ENCODE results near the gene ENTREP1.

DNA sequence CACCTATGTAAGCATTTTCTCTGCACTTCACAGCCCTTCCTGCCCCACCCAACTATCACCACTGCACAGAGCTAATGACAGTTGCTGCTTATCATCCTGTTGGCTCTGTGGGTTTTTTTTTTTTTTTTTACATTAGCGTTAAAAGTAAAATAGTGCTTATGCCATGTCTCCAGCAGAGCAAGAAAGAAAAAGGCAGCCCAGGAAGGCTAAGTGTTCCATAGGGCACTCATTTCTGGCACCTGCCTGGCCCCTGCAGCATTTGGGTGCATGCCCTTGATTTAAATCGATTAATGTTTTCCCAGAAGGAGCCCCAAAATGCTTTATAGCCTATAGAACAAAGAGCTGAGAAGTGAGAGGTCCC lies 6.0 kb upstream of the PRKACG start:
- RRBS, result no CpG with 5 or more reads among the region's 2 CpGs

- RRBS, result no CpG with 5 or more reads among the region's 2 CpGs
Observed at GRCh38 chr9:69105065-69105657, 68.9 kb upstream of the TJP2 start.

DNA sequence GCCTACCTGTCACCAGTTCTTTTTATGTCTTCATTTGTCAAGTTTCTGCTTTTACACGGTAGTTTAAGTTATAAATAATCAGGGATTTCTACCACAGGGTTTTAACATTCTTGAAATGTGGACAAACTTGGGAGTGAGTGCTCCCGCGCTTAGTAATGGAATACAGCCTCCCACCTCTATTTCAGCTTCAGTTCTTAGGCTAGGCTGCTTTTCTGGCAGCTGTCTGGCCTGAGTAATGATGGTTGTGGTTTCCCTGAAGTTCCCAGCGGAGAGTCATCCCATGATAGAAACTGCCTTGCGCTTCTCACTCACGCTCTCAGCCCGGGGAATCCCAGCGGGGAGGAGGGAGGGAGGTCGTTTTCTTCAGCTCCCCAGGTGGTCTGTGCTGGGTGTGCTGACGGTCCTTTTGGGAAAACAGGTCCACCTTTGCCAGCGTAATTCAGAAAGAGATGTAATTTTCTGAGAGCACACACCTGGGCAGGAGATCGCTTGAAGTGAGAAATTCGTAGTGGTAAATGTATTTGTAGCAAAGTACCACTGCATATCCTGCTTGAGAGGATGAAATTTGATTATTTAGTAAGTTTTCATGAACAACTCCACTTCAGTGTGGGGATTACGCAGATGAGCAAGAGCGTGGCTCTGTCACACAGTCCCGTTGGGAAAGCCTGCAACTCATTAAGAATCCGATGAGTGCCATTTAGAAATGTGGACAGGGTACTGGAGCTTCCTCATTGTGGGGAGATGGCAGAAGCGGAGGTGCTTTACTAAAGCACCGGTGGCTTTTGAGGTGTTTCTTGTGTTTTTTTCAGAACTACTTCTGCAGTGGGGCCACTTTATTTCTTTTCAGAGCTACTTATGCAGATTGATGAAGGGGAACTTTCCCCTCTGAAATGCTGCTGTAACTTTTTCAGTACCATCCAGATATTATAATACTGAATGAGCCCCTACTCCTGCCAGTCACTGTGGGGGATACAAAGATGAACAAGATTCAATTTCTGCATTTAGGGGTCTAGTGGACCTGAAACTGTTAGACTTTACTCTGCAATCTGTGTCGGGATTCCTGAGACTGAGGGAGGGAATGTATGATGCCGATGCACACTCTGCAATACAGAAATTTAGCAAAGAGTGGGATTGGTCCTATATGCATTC lies 1.3 kb downstream of the TJP2 start:
- RRBS, result no CpG with 5 or more reads among the region's 21 CpGs

- RRBS, result no CpG with 5 or more reads among the region's 4 CpGs
Observed at GRCh38 chr9:69198484-69198832, 24.4 kb downstream of the TJP2 start.

- RRBS, result no CpG with 5 or more reads among the region's 12 CpGs
Observed at GRCh38 chr9:69323655-69324346, 1.2 kb upstream of the ENTREP1 start.

DNA sequence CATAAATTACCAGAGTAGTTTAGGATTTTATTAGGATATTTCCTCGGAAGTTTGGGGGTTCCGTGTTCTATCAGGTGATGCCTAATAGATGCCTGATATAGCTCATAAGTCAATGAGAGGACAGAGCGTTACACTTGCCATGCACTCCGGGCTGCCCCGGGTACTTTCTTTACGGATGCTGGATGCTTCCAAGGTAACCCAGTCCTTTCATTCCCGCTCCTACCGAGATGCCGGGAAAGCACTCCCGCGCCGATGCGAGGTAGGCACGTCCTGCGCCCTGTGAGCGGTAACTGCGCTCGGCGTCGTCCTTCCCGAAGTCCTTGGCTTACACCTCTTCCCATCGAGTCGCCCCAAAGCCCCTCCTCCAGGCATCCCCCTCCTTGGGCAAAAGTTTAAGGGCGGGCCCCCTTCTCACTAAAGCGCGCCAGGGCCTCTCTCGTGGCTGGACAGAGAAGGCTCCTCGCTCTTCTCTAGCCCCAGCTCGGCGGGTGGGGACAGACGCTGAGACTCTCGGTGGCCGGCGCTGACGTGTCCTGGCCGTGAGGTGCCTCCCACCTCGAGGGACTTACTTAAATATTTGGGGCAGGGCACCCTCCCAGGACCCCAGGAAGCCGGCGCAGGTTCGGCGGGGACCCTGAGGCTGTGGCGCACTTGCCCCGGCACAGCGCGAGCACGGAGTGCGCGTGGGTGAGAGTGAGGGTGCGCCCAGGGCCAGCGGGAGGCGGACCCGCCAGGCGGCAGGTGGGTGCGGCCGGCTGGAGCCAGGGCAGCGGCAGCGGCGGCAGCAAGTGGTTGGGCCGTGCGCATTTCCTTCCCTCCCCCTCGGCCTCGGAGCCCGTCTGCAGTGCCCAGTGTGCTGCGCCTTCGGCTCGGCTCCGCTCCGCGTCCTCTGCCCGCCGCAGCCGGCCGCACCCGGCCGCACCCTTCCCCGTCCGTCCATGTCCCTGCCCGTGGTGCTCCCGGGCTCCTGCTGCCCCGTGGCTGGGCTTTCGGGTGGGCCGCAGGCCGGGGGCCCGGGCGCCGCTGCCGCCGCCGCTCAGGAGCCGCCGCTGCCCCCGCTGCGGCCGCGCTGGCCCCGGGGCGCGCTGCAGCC lies at the start of gene ENTREP1:
Gene ENTREP1, plus strand, starts transcription at position 844 of the 1,093 bp plus-strand sequence.
- RRBS, result 4% methylated on average over 50 of the region's 98 CpGs

DNA sequence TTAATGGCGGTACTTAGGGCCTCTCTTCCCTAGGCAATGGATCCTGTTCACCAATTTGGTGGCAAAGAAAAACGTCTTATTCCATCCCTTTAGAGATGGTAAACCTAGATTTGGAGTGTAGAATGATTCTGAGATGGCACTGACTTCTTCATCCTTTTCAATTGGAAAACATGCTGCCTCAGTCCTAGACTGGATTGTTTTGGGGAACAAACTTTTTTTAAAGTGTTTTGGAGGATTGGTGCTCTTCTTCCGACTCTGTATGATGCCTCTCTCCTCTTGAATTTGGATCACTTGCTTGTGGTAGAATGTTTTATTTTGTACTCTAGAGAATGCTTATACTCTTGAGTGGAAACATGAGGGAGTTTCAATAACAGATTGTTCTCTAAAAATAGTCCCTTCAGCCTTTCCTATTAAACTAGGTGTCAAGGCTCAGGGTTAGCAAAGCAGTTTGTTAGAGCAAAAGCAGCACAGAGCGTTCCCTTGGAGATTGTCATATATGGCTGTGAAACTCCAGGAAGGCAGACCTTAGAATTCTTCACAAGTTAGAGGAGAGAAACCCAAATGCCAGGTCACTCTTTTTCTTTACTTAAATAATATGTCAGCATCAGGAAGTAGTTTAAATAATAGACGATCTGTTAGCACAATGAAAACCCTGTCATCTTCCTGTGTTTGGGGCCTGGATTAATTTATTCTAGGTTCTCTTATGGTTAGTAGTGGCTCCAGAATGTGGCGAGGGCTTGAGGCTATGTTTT lies 33.0 kb downstream of the MAMDC2 start:
- RRBS, result no CpG with 5 or more reads among the region's 6 CpGs

GRCh38 chr9:70113065-70113358 lies 69.4 kb downstream of the MAMDC2 start:
- RRBS, result no CpG with 5 or more reads among the region's 1 CpG

GRCh38 chr9:70280568-70281038 lies 21.8 kb downstream of the SMC5 start:
- RRBS, result no CpG with 5 or more reads among the region's 4 CpGs

- RRBS, result 3% methylated on average over 11 of the region's 107 CpGs
Observed at GRCh38 chr9:70413343-70414245, 863 bp downstream of the KLF9 start.

DNA sequence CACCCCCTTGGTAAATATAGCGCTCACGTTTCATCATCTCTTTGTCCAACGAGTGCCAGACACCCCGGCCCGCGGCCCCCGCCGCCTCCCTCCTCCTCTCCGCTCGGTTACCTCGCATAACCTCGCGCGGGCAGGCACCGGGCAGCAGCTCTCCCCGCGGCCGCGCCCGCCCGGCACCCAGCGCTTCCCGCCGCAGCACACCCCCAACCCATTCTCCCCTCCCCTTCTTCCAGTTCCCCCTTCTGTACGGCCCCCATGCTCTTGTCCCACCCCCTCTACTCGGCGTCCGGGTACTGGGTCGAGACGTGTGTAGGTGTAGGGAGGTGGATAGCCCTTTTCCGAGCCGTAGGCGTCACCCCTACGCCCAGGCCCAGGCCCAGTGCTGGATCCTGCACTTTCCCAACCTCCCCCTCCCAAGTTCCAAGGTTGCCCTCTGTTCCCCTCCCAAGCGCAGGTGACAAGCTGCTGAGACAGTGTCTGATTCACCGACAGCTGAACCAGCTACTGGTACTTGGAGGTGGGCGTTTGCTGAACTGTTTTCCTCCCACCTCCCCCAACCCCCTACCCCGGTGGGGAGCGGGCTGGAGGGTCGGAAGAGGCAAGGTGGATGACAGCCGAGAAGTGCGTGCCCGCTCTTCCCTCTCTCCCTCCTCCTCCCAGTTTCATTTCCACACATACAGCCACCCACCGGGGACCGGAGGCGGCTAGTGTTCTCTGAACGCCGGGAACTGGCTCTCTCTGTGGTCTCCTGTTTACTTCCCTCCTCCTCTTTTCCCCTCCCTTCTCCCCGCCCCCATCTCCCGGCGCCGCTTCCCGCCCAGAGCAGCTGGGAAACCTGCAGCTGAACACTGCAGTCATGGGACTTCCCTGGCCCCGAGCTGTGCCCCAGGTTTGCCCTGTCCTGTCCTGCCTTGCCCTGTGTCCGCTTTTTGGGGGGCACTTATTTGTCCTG lies 6.0 kb upstream of the KLF9 start:
- RRBS, result 1% methylated on average over 15 of the region's 55 CpGs

DNA sequence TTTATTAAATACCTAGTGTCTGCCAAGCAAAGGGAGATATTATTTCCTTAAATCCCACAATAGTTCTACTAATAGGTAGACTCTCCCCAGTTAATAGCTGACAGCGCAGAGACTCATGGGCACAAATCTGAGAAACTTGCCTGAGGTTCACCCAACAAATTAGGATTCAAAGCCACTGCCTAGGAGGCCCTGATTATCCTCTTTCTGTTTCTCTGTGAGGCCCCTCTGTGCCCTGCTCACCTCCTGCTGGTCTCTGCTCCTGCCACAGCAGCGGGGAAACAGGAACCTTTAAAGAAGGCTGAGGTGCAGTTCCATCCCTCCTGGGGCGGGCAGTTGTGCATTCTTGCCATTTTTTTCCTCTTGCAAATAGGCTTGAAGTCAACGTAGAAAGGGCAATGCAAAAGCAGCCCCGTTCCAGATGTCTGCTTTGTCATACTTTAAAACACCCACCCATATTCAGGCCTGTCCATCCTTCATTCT lies 65.3 kb upstream of the KLF9 start:
- RRBS, result no CpG with 5 or more reads among the region's 5 CpGs

- RRBS, result no CpG with 5 or more reads among the region's 10 CpGs
Observed at GRCh38 chr9:70492866-70493490, 78.5 kb upstream of the KLF9 start.

DNA sequence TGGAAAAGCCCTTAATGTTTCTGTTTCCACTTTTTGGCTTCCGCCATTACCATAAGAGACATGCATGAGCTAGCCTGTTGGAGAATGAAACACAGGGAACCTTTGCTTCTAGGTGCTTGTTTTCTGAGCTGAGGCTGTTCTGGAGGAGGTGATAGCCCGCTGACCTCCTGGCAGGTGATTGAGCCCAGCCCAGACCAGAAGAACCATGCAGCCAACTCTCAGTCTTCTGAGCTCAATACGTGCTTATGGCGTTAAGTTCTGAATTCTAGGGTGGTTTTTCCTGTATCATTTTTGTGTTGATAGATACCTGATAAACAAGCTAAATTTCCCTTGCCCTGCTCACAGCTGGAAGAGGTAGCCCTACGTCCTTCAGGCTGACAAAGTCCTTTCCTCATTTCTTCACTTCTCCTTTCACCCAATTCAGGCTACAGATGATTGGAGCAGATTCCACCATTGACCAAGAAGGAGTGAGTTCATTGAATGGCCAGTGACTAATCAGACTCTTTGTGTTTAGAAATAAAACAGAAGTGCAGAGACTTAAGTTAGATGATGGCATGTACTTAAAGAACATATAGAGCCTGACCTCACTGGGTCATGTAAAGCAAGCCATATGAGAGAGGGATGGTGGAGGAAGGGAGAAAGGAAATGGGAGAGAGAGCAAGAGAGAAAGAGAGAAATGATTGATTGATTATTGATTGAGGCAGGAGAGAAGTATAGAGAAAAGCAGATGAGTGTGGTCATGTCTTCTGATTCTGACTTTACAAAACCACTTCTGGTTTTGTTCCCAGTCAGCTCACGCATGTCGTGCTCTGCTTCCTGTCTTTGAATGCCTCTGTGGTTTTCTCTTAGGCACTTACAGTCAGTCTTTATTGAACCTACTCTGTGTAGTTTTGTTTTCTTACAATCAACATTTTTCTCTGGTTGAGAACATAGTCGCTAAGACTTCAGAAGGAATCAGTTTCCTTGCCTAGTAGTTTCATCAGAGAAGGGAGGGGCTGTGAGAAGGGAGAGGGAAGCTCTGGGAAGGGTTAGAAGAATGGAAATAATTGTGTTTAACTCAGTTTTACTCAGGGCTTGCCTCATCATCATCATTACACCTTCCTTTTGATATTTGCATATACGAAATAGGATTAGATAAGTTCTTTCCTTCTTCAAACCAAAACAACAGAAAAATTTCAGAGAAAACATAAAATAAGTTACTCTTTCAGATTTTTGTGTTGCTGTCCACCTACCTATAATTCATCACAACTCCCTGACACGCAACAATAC lies 149.1 kb upstream of the KLF9 start:
- RRBS, result no CpG with 5 or more reads among the region's 10 CpGs

DNA sequence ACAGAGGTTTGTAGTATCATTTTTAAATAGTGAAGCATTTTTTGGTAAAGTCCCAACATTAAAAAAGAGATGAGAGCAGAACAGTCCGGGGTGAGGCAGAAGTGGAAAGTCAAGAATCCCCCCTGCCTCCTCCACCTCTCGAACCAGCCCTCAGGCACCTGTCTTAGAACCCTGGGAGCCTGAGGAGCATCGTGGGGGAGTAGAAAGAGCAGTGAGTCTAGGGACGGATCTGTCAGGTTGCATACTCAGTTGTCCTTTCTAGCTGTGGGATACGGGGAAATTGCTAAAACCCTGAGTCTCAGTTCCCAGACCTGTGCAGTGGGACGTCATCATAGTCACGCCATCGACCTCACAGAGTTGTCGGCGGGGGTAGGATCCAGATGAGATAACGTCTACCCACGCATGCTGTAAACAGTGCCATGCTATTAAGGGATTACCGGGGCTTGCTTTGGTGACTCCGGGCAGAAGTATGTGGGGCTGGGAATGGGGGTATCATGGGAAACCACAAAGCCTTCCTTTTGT lies 186.5 kb upstream of the KLF9 start:
- RRBS, result no CpG with 5 or more reads among the region's 14 CpGs

DNA sequence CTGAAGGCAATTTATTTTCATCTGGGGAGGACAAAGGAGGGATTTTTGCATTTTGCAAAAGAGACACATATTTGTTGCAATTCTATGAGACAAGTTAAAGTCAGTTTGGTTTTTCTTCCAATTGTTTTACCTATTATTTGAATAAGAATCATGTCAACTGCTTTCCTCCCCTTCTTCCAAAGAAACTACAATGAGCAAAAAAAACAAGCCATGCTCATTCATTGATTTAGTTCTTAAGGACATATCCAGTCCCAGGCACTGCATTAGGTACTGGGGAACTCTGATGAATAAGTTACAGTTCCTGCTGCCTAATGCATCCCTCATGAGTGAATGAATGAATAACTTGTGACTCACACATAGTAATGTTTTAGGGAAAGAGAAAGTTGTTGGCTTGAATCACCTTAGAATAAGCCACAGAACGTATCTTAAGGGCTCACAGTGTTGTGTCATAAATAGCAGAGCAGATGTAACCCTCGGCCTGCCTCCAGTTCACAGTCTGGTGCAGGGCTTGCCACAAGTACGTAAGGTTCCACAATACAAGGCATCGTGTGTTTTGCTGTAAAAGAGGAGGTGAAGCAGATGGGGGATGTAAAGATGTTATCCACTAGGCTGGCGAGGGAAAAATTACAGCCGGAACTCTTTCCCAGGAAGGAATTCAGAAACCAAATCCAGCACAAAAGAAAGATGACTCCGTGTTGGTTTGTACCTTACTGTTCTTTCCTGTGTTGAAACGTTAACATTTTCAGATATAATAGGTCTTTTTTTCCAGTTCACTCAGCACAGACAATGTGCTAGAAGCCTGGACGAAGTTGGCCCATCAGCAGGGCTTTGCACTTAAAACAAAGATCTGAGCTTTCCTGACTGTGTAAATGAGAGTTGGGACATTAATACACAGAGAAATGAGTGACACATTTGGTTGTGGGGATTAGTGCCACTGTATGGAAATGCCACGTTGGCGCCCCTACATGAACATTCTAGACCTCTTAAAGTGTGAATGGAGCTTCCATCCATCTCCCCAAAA lies 218.7 kb downstream of the TRPM3 start:
- RRBS, result no CpG with 5 or more reads among the region's 11 CpGs

DNA sequence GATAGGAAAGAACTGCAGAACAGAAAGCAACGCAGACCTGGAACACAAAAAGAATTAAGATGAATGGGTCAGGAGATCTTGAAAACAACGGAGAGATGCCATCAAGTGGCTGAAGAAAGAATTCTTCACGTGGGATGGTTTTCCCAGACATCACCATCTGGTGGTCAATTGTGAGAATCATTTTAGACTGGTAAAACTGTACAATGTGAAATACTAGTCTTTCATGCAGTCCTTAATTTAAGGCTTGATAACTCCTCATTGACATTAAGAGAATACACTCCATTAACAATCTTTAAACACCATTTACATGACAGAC lies 128.3 kb upstream of the TRPM3 start:
- RRBS, result no CpG with 5 or more reads among the region's 3 CpGs

GRCh38 chr9:71607776-71608038 lies 160.6 kb downstream of the CEMIP2 start:
- RRBS, result no CpG with 5 or more reads among the region's 1 CpG

DNA sequence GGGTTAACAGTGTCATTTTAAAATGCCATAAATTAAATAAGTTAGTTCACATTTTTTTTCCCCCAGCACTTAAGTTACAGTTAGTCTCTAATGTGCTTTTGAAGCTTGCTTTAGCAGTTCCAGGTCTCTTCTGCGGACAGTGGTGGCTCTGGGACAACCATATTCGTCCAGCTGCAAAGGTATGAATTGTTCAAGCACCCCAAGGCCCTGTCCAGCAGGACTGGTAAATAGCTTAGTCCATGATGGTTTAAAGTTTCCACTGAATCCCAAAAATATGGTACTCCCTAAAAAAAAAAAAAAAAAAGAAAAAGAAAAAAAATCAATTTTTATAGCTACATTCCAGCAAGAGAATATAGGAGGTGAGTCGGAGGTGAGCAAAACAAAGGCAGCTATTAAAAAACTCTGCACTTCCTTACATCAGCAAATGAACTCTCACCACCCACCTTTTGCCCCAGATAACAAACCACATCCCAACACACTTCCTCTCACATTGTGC lies 83.2 kb downstream of the CEMIP2 start:
- RRBS, result no CpG with 5 or more reads among the region's 3 CpGs

GRCh38 chr9:71758602-71759186 lies 9.6 kb downstream of the CEMIP2 start:
- RRBS, result no CpG with 5 or more reads among the region's 4 CpGs